Transverse colon (tissue), 4 donors: Measurements from ENCODE around the genes PRAME and IGLL1.

DNA sequence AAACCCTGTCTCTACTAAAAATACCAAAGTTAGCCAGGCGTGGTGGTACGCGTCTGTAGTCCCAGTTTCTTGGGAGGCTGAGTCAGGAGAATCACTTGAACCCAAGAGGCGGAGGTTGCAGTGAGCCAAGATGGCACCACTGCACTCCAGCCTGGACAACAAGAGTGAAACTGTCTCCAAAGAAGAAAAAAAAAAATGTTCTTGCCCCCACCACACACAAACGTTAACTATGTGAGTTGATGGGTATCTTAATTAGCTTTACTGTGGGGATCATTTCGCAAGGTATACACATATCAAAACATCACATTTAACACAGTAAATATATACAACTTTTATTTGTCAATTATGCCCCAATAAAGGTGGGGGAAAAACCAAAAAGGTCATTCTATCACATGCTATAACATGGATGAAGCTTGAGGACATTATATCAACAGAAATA, 53.6 kb downstream of the MAPK1 start:
- PRO-cap = no peak
- RAMPAGE, long total RNA, 4 experiments = no peak in any of the 4 experiments

DNA sequence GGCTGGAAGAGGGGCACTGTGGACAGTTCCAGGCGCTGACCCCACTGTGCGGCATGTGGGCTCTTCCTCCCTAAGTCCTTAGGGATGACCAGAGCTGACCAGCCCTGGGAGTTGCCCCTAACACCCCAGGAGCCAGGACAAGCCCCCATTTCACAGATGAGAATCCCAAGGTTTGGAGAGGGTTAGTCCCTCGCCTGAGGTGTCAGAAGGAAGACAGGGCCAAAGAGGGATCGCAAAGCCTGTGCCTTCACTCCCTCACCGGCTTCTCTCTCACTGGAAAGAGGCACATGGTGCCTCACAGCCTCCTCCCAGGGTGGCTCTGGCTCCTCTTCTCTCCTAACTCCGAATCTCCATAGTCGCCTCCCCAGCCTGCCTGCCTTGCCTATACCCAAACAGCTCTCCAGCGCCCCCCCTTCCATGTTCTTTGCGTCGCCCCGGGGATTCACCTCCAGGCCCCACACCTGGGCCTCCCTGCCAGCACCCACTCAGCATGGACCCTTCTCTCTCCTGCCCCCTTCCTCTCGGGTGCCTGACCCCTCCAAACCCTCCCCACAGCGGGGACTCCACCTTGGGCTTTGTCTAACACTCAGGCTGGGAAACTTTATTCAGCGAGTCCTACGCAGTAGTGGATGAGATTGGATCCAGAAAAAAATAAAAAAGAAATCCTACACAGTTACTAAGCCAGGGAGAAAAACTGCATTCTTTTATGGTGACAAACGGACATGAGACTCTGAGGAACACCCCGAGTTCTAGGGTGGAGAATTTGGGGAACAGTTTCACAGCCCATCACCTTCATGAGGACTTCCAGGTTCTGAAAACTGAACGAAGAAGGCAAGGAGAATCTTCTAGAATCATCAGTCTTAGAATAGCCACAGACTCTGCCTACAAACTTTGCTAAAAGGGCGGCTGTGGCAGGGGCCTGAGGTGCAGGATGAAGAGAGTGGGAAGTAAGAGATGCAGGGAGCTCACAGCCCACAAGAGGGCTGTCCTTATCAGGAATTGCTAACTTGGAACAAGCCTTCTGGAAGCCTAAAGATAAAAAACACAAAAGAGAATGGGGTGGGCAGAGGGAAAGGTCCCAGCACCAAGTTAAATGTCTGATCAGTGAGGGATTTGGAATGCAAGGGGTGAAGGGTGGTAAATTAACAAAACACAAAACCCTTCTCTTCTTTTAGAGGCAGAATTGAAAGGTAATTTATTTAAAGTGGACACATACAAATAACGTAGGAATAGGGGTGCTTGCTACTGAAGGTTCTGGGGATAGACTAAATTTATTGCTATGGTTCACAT, 5.4 kb downstream of the PPM1F start:
- PRO-cap = no peak
- RAMPAGE, long total RNA, 4 experiments = no peak in any of the 4 experiments

DNA sequence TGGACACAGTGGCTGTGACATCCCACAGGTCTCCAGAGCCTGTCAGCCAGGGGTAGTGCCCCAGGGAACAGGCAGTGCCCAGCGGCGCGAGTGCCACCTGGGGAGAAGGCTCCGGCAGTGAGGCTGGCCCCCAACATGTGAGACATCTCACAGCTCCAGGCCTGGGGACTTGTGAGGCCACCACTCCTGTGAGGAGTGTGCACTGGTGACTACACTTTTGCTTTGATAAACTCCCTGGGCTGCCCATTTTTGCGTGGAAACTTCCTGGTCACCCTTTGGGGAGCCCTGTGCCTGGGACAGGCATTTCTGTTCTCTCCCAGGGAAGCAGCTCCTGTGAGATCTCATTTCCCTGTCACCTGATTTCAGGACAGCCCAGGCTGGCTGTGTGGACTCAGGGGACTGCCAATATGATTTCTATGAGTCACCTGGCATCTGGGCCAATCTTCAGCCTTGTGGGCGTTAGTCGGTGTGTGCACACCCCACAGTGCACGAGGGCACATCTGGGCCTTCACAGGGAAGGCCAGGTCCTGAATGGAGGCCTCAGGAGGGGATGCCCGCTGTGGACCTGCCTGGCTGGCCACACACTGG, 9.1 kb upstream of the PPM1F start:
- PRO-cap = no peak
- RAMPAGE, long total RNA, 4 experiments = no peak in any of the 4 experiments

- PRO-cap = no peak
- RAMPAGE, long total RNA, 4 experiments = no peak in any of the 4 experiments
Measured at GRCh38 chr22:21992631-21992983, 10.0 kb upstream of the TOP3B start.

- PRO-cap = no peak
- RAMPAGE, long total RNA, 4 experiments = no peak in any of the 4 experiments
Measured at GRCh38 chr22:22181334-22181725, 63.3 kb upstream of the VPREB1 start.

DNA sequence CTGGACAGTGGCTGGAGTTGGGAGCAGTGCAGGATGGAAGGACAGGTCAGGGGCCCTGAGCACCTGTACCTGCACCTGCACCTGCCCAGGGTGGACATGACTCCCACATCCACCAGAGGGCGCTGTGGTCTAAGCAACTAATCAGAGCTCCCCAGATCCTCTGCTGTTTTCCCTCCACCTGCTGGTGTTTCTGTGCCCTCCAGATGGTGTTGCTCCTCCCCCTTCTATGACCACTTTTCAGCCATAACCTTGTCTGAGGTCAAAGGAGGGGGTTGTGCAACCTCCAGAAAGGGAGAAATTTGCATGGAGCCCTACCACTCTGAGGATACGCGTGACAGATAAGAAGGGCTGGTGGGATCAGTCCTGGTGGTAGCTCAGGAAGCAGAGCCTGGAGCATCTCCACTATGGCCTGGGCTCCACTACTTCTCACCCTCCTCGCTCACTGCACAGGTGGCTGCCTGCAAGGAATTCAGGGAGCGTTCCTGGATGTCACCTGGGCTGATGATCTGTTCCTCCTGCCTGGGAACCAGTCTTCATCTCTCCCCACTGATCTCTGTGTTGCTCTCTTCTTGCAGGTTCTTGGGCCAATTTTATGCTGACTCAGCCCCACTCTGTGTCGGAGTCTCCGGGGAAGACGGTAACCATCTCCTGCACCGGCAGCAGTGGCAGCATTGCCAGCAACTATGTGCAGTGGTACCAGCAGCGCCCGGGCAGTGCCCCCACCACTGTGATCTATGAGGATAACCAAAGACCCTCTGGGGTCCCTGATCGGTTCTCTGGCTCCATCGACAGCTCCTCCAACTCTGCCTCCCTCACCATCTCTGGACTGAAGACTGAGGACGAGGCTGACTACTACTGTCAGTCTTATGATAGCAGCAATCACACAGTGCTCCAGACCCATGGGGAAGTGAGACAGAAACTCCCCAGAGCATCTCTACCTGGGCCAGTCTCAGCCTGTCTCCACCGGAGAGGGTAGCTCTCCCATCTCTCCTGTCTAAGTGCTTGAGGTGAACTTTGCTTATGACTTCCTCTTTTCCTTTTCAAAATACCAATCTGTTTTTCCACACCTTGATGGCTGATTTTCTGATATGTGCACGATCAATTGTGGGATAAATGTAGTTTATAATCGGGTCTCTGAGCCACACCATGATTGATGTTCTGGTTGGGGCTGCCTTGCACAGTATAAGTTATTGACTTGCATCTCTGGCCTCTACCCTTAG, 48.8 kb upstream of the VPREB1 start:
- PRO-cap = no peak
- RAMPAGE, long total RNA, 4 experiments = start-site peak on the plus strand in 1 of 4 experiments, centred at position 357 of the sequence, 123 reads per replicate

- PRO-cap = no peak
- RAMPAGE, long total RNA, 4 experiments = start-site peak on the minus strand in 2 of 4 experiments, at chr22:22286219-22286632 at its widest, 14 to 22 reads per replicate
Measured at GRCh38 chr22:22286106-22286949, 41.7 kb downstream of the VPREB1 start.

GRCh38 chr22:22550431-22551593, 8.3 kb downstream of the PRAME start:
- PRO-cap = no peak
- RAMPAGE, long total RNA, 4 experiments = no peak in any of the 4 experiments

DNA sequence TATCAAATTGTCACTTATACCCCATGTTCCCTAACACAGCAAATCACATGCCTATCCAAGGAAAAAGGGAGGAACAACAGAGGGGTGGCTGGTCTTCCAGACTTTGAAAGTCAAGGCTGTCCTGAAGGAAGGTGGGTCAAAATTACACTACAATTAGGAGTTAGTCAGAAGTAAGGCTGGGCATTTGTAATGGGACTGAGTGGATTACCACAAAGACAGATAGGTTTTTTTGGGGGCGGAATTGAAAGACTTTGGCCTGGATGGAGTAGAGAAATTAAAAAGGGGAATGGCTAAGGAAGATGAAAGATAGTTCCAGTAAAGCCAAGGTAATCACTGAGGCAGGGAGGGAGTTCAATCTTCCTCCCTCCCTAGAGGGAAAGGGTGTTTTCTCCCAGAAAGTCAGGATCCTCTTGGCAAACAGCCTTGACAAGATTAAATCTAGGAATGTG, 5.8 kb downstream of the PRAME start:
- PRO-cap = no peak
- RAMPAGE, long total RNA, 4 experiments = no peak in any of the 4 experiments

DNA sequence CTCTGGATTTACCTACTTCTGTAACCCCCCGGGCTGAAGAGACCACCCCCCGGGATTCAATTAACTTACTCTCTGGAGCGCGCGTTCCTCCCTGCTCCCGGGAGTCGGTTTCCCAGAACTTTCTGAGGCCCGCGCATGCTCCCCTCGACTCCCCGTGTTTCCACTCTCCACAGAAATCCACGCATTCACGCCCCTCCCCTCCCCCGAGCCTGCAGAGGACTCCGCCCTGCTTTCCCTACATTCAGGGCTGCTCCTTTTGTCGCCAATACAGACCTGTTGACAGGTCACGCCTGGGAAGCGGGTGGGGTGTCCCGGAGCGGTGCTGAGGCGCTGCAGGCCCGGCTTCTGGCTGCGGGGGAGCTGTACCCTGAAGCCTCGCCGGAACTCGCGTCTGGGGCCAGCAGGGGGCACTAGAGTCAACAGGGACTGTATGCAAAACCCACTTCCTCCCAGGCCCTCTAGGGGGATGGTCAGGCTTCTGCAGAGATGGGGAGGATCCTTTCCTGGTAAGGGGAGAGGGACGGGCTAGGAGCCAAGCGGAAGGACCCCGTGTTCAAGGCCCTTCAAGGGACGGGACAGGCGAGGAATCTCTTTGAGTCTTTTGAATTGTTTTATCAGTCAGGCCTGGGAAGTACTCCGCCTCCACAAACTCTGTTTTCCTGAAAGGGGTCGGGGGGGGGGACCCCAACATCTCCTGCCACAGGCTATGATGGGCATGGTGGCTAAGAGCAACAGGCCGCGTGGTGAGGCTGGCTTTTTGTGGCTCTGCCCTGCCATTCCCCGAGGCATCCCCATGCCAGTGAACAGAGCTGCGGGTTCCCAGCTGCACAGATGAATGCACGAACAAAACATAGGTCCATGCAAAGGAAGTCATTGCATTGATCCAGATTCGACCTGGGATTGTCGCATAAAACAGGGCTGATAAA, at the start of gene PRAME:
PRAME (minus strand) TSS at position 364 of the 926 bp plus-strand sequence.
- PRO-cap = no peak
- RAMPAGE, long total RNA, 4 experiments = no peak in any of the 4 experiments

- PRO-cap = no peak
- RAMPAGE, long total RNA, 4 experiments = no peak in any of the 4 experiments
Measured at GRCh38 chr22:22753420-22753928, 109.1 kb downstream of the GGTLC2 start.

DNA sequence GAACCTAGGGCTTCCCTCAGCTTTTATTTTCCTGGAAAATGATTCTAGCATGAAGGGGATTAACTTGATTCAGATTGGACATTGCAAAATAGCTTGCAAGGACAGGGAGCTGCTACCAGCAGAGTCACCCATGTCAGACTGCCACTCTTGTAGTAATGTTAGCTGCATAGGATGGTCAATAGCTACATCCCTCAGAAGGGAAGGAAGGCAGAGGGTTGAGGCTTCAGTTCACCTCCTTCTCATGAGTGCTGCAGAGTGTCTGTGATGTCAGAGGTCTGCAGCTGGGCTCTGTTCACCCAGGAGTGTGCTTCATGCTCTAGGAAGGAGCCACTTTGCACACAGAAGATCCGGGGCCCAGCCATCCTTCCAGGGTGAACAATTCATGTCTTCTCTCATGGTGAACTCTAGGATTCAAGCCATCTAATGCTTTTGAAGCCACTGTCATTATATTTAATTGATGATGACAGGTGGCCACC, 16.0 kb downstream of the IGLL5 start:
- PRO-cap = bidirectional peak, plus-strand start at position 244 of the sequence, minus-strand start at position 140 of the sequence
- RAMPAGE, long total RNA, 4 experiments = no peak in any of the 4 experiments

DNA sequence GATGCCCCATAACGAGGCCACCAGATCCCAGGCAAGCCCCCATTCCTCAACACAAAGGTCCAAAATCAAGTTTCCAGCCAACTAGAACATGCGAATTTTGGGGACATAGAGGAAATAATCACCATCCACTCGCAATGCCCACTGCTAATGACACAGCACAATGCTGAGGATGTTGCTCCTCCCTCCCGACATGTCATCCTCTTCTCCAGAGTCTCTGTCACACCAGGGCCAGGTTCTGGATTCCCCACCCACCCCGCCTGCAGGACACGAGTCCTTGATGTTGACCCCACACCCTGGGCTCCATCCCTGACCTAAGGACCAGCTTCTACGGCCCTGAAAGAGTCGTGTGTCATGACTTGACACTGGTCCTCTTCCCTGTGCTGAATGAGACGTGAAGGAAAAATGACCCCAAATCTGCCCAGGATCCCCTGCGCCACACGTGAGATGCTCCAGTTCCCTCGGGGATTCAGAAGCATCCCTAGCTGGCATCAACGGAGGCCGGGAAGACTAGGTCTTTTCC, 41.7 kb downstream of the IGLL5 start:
- PRO-cap = no peak
- RAMPAGE, long total RNA, 4 experiments = no peak in any of the 4 experiments

DNA sequence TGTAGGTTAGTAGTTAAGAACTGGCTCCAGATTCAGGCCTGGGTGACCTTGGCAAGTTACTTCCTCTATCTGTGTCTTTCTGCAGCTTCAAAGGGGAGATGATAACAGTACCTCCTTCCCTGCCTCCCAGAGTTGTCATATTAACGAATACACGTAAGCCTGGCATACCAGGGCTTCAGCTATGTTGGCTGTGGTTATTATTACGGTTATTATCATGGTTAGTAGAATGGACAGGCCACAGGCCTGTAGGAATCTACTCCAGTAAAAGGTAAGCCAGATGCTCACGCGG, 443 bp downstream of the RSPH14 start:
- PRO-cap = no peak
- RAMPAGE, long total RNA, 4 experiments = no peak in any of the 4 experiments

DNA sequence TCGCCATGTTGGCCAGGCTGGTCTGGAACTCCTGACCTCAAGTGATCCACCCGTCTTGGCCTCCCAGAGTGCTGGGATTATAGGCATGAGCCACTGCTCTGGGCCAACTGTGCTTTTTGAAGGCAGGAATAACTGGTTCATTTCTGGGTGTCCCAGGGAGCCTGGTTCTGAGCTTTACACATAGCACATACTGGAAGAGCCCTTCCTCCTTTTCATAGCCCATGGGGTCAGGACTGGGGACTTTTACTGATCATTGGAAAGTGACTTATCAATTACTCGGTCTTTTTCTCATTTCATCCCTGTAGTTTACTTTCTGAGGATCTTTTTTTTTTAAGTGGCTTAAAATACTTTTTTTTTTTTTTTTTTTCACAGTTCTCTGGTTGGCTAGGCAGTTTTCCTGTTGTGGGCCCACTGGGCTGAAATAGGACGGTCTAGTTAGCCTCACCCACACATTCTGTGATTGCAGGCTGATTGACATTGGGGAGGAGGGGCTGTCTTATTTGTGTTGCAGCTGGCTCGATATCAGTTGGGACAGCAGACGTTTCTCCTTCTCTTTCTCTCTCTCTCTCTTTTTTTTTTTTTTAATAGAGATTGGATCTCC, 6.7 kb downstream of the BCR start:
- PRO-cap = no peak
- RAMPAGE, long total RNA, 4 experiments = no peak in any of the 4 experiments

DNA sequence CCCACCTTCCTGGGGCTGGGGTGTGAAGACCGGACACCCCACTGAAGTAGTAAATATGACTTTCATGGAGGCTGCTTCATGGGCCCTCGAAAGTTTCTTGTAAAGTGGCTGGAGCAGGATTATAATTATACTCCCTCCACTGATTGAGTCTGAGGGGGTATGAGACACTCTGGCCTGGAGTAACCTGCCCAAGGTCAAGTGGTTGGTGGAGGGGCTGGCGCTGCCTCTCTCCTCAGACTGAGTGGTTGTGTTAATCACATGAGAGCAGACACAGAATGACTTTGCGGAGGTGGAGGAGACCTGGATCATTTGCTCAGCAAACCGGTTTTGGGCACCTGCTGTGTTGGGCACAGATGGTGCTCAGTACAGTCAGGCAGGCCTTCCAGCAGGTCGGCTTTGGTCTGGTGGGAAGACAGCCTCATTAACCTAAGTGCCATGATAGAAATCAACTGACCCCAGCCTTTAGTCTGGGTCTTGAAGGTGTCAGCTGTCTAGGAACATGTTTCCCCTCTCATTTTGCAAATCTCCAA, 11.8 kb downstream of the BCR start:
- PRO-cap = no peak
- RAMPAGE, long total RNA, 4 experiments = no peak in any of the 4 experiments

DNA sequence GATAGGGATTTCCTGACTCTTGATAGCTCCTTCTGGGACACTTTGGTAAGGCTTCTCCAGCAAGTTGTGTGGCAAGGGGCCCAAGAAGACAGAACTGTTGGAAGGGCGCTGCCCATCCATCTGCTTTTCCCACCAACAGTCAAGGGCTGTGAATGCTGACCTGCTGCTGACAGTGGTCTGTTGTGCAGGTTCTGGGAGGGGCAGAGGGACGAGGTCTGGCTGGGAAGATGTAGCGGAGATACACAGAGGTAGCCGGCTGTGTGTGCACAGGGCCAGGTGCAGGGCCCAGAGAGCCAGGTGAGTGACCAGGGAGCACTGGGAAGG, 12.3 kb downstream of the BCR start:
- PRO-cap = no peak
- RAMPAGE, long total RNA, 4 experiments = no peak in any of the 4 experiments

GRCh38 chr22:23263584-23264561, 83.6 kb downstream of the BCR start:
- PRO-cap = no peak
- RAMPAGE, long total RNA, 4 experiments = no peak in any of the 4 experiments

GRCh38 chr22:23579806-23580955, at the start of gene IGLL1:
Gene IGLL1 (minus strand): TSS chr22:23580290.
- PRO-cap = no peak
- RAMPAGE, long total RNA, 4 experiments = no peak in any of the 4 experiments

- PRO-cap = no peak
- RAMPAGE, long total RNA, 4 experiments = start-site peak on the minus strand in 1 of 4 experiments, at chr22:23694303-23694532 at its widest, 23 to 105 reads per replicate
Measured at GRCh38 chr22:23694215-23694692, 3.4 kb downstream of the RGL4 start.